Hepatocyte (in vitro differentiated cells and primary cell): ENCODE data around the genes PTGS2, RGS13, RO60, CFHR1 and CFHR2.

DNA sequence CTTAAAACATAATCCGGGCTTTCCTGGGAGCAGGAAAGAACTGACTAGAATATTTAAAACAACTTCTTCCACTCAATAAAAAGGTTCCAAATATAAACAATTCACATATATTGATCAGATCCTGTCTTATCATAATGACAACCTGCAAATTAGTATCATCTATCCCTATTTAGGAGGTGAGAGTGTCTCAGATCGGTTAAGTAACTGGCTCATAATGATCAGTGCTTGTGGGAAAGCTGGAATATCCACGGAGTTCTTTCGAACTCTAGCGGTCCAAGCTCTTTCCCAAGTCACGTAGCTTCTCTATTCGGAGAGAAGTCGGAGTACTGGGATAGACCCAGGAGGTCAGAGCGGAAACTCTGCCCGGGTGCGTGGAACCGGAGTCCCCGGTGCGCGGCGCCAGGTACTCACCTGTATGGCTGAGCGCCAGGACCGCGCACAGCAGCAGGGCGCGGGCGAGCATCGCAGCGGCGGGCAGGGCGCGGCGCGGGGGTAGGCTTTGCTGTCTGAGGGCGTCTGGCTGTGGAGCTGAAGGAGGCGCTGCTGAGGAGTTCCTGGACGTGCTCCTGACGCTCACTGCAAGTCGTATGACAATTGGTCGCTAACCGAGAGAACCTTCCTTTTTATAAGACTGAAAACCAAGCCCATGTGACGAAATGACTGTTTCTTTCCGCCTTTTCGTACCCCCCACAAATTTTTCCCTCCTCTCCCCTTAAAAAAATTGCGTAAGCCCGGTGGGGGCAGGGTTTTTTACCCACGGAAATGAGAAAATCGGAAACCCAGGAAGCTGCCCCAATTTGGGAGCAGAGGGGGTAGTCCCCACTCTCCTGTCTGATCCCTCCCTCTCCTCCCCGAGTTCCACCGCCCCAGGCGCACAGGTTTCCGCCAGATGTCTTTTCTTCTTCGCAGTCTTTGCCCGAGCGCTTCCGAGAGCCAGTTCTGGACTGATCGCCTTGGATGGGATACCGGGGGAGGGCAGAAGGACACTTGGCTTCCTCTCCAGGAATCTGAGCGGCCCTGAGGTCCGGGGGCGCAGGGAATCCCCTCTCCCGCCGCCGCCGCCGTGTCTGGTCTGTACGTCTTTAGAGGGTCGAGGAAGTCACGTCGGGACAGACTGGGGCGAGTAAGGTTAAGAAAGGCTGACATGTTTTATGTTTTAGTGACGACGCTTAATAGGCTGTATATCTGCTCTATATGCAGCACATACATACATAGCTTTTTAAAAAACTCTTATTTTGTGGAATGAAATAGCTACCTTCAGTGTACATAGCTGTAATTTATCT is at the start of gene PTGS2:
PTGS2 (minus strand) TSS at position 596 of the 1,283 bp plus-strand sequence.
- RAMPAGE, long total RNA: no peak
- RRBS: 8% methylated on average over 3 of the region's 68 CpGs

DNA sequence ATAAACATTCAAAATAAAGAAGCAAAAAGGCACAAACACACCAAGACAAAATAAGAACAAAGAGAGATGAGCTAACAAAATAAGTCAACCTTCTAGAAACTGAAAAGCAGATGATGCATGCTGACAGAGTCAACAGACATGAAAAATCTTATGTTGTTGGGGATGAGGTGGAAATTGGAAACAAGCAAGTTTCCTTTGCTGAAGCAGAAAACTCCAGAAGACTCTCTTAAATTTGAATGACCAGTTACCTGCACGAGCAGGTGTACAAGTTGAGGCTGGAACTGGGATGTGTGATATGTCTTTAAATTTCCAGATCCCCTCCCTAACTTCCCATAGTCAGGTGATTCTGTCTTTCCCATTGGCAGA is 276.0 kb downstream of the PLA2G4A start:
- RAMPAGE, long total RNA: no peak
- RRBS: no CpG with 5 or more reads among the region's 1 CpG

DNA sequence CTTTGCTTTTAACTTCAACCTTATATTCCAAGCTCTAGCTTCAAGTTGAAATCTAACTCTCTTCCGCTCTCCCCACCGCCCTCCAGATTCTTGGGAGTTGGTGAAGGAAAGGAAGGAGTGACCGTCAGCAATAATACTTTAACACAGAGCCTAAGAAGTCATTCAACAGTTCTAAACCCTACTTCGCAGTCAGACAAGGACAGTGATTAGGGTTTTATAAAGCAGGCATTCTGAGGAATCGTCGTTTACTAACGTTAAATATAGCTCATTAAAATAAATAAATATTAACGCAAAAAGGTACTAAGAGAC is 2.7 kb downstream of the BRINP3 start:
- RAMPAGE, long total RNA: no peak
- RRBS: no CpG with 5 or more reads among the region's 8 CpGs

- RAMPAGE, long total RNA: no peak
- RRBS: no CpG with 5 or more reads among the region's 11 CpGs
These were observed 75.2 kb upstream of the RGS1 start for GRCh38 chr1:192500374-192500755.

DNA sequence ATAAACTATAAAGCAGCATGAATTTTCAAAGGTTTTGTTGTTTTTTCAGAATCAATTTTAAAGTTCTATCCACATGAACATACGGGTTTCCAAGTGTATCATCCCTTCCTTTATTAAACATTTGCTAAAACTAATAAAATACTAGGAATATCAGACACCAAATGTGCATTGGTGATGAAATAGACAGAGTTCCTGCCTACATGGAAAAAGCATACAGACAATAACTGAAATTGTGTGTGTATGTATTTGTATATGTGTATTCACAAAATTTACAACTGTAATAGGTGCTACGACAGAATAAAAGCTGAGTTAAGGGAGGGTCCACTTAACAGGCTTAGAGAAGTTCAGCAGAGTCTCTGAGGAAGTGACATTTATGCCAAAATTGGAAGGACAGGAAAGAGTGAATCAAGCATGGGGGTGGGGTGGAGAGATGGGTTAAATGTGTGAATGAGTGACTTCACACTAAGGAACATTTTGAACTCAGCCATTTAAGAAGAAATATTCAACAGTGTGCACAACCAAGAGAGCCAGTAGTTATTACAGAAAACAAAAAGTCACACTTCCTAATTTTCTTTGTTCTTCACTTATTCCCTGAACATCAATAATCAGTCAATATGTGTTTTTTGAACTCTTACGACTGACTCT is 53.9 kb upstream of the RGS1 start:
- RAMPAGE, long total RNA: no peak
- RRBS: no CpG with 5 or more reads among the region's 3 CpGs

GRCh38 chr1:192628457-192628981 is 7.4 kb upstream of the RGS13 start:
- RAMPAGE, long total RNA: no peak
- RRBS: no CpG with 5 or more reads among the region's 1 CpG

DNA sequence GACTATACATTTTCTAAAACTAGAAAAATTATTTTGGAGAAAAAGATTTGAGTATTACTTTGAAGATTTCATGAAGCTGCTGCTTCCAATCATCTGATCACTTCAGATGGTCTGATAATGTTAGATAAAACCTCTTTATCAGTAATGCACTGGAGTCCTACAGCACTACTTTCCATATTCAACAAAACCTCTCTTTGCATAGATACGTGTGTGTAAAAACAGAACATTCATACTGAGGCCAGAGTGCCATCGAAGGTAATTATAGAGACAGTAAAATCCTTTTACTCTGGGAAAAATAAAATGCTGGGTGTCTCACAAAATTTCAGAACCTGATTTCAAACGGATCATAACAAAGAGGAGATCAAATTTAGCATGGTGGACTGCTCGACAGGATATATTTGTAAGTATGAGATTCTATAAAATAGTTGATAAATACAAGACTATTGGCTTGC is at the start of gene RGS13:
RGS13 (plus strand) TSS at position 230 of the 452 bp plus-strand sequence.
- RAMPAGE, long total RNA: no peak
- RRBS: no CpG with 5 or more reads among the region's 4 CpGs

- RAMPAGE, long total RNA: no peak
- RRBS: no CpG with 5 or more reads among the region's 1 CpG
These were observed 42.7 kb upstream of the RGS2 start for GRCh38 chr1:192766181-192766512.

- RAMPAGE, long total RNA: no peak
- RRBS: no CpG with 5 or more reads among the region's 9 CpGs
These were observed 20.6 kb upstream of the RGS2 start for GRCh38 chr1:192788172-192788742.

GRCh38 chr1:193059191-193059813 is at the start of gene RO60:
Gene RO60 (plus strand): TSS chr1:193059612.
- RAMPAGE, long total RNA: start-site peak on the plus strand at chr1:193059613-193059653, 263 and 48 reads in 2 replicates
- RRBS: 2% methylated on average over 21 of the region's 53 CpGs

GRCh38 chr1:193059814-193060648 is 619 bp downstream of the RO60 start:
- RAMPAGE, long total RNA: no peak
- RRBS: 0% methylated on average over 11 of the region's 39 CpGs

DNA sequence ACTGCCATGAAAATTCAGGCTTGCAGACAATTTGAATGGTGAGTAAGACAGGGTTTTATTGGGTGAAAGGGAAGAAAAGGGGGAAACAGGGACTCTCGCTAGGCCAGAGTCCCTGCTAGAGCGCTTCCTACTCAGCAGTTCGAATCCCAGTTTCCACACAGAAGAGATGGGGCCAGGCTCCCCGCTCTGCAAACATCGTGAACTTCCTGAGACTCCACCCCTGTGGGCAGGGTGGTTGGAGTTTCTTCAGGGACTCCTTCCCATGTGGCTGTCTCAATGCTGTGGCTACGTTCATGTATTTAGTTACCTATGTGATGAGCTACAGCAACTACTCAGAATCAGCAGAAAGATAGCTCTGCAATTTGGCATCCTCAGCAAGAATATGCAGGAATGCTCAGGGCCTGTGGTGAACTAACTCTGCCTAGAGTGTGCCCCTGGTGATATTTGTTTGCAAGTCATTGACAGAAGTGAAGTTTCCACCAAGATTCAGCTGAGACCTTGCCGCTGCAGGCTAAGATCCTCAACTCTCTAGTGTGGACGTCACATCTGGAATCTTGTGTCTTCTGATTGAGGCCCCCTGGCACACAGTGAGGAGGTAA is 8.0 kb upstream of the GLRX2 start:
- RAMPAGE, long total RNA: no peak
- RRBS: no CpG with 5 or more reads among the region's 8 CpGs

DNA sequence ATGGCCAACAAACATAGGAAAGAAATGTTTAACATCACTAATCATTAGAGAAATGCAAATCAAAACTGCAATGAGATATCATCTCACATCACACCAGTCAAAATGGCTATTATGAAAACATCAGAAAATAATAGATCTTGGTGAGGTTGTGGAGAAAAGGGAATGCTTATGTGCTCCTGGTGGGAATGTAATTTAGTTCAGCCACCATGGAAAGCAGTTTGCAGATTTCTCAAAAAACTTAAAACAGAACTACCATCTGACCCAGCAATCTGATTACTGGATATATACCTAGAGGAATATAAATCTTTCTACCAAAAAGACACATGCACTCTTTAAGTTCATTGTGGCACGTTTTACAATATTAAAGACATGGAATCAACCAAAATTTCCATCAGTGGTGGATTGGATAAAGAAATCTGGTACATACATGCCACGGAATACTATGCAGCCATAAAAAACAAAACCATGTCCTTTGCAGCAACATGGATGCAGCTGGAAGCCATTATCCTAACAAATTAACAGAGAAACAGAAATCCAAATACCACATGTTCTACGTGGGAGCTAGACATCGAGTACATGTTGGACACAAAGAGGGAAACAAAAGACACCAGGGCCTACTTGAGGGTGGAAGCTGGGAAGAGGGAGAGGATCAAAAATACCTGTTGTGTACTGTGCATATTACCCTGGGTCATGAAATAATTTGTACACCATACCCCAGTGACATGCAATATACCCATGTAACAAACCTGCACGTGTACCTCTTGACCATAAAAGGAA is 32.9 kb upstream of the B3GALT2 start:
- RAMPAGE, long total RNA: no peak
- RRBS: no CpG with 5 or more reads among the region's 5 CpGs

DNA sequence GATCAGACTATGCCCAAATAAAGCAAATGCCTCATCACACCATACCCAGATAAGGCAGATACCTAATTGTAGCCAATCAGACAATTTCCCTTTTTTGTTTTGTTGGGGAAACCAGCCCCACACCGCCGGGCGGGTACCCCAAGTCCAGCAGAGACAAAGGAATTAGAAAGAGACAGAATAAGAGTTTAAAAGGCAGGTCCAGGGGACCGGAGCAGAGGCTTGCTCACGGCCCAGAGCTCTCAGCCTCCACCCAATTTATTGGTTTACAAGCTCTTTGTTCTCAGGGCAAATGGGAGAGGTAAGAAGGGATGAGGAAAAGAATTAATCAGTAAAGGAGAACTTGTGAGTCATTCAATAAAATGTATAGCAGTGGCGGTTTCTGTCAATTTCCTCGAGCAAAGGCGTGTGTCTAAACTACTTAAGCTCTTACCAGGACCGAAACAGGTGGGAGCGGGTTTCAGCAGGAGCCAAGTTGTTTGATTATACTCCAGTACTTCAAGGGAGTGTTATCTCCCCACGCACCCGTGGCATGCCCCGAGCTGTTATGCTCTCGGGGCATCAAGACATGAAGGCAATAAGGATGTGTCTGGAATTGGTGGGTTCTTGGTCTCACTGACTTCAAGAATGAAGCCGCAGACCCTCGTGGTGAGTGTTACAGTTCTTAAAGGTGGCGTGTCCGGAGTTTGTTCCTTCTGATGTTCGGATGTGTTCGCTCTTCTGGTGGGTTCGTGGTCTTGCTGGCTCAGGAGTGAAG is 886.7 kb downstream of the KCNT2 start:
- RAMPAGE, long total RNA: no peak
- RRBS: 83% methylated on average over 2 of the region's 21 CpGs

DNA sequence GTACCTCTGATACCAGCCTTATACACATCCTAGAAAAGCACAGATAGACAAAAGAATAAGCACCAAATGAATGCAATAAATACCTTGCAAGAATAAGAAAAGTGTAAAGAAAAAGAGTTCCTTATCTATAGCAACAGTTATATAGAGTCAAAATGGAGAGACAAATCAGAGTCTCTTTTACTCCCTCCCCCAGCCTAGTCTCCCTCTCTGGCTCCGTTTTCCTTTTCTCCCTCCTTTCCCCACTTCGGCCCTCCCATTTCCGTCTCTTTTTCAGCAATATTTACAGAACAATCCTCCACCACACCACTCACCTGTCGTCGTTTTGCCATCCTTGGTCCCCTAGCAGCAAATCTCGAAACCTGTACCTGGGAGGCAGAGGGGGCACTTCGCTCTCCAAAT is 337 bp downstream of the KCNT2 start:
- RAMPAGE, long total RNA: no peak
- RRBS: no CpG with 5 or more reads among the region's 7 CpGs

GRCh38 chr1:196743265-196743786 is 31.3 kb upstream of the CFHR3 start:
- RAMPAGE, long total RNA: no peak
- RRBS: no CpG with 5 or more reads among the region's 5 CpGs

GRCh38 chr1:196819530-196819913 is at the start of gene CFHR1:
Gene CFHR1 (plus strand): TSS chr1:196819731.
- RAMPAGE, long total RNA: no peak
- RRBS: no CpG with 5 or more reads among the region's 1 CpG

GRCh38 chr1:196943375-196943906 is at the start of gene CFHR2:
Gene CFHR2 (plus strand): TSS chr1:196943738.
- RAMPAGE, long total RNA: no peak

DNA sequence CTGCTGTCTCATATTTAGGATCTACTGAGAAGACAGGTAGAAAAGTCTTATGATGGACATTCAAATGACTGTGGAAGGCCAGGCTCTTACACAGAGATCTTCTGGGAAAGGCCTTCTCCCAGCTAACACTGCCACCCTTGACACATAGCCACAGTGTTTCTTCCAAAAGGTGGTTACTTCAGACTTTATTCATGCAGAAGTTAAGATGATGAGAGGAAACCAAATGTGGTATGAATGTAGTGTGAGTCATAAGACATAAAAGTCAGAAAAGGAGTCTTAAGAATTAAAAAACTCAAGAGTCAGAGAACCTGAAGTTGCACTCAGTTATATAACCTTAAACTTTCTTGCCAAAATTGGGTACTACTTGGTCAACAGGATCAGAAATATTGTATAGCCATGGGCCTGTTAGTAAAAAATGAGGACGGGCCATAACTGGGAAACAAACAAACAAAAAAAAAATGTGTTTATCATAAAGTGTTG is 1.1 kb upstream of the DENND1B start:
- RAMPAGE, long total RNA: no peak
- RRBS: no CpG with 5 or more reads among the region's 1 CpG

- RAMPAGE, long total RNA: no peak
- RRBS: no CpG with 5 or more reads among the region's 5 CpGs
These were observed 78.4 kb downstream of the LHX9 start for GRCh38 chr1:197995518-197996097.